ENCODE measurements around the genes GCC1, FLNC, KCP and IRF5.

GRCh38 chr7:127391289-127392468 is 829 bp downstream of the ZNF800 start:
- PRO-cap, result unidirectional peak, plus-strand start at chr7:127391912; unidirectional peak, plus-strand start at chr7:127392165; unidirectional peak, plus-strand start at chr7:127392349

DNA sequence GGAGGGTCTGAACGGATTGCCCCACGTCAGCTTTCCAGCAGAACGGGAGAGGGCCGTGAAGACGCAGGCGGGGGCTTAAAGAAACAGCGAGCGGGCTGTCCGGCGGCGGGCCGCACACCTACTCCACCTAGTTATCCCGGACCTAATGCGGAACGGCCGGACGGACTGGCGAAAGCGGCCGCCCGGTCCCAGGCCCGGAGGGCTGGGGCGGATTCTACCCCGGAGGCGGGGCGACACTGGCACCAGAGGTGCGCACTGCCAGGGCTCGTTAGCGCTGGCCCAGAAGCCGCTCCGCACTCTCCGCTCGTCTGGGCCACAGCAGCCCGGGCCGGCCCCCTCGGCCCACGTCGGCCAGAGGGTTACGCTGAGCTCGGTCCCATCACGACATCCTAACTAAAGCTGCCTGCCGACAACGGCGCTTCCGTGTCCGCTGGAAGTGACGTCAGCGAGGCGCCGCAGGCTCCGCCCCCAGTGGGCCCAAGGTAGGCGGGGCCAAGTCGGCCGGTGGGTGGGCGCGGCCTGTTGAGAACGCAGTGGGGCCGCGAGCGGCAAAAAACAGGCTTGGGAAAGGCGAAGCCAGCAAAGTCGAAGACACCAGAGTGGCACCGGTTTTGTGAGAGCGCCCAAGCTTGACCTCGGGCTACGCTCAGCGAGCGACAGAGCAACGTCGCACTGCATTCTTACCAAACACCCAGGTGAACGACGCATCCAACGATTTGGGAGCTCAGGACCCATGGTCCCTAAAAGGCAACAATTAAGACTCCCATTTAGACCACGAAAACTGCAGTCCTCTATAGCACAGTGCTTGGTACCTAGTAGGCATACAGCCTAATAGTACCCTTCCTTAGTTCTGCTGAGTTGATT is at the start of gene GCC1:
Gene GCC1, minus strand, starts transcription at position 414 of the 864 bp plus-strand sequence.
- PRO-cap, result unidirectional peak, minus-strand start at position 147 of the sequence; bidirectional peak, plus-strand start at position 533 of the sequence, minus-strand start at position 395 of the sequence

DNA sequence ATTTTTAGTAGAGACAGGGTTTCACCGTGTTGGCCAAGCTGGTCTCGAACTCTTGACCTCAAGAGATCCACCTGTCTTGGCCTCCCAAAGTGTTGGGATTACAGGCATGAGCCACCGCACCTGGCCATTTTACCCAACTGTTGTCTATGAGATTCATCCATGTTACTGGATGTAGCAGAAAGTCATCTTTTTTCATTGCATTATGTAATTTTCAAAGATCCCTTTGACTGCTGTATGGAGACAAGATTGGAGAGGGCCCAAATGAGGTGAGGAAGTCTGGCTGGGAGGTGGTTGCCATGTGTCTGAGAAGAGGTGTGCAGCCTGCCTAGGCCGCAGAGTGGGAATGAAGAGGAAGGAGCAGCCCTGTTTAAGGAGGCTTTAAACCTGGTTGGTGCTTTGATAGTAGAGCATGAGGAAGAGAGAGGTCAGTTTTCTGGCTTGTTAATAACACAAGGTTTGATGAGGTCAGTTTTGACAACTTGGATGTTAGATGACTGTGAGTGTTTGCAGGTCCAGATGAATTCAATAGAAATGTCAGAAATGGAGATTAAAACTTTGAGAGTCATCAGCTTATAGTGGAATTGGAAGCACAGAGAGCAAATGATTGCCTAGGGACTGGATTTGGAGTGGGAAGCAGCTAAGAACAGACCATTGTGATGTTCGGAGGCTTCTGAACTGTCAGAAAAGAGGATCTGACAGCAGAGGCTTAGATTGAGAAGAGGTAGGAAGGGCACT is 58.3 kb downstream of the LRRC4 start:
- PRO-cap, result no peak

DNA sequence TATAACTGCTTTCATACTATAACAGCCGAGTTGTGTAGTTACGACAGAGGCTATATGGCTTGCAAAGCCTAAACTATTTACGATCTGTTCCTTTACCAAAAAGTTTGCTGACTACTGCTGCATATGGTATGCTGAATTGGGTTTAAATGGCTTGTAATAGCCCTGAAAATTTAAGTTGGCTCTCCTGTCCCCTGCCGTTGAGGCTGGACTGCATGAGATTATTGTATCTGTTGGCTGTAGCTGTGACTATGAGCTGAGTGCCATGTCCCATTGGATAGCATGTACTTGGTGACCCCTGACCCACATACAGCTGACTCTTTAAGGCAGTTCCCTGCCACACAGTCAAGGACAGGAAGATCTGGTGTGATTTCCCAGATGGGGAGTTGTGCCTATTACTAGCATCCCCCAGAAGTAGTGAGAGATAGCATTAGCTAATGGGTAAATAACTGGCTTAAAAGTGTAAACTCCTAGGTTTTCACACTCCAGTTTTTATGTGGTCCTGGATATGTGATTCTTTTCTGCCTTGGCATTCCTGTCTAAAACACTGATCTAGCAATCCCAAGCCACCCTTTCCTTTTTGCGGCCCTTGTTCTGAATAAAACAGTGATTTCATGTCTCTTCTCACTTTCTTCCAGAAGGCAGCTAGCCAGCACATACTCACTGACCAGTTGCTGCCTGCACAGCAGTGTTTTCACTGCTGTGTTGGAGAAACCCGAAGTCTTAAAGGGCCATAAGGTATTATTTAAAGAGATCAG is 36.0 kb downstream of the LRRC4 start:
- PRO-cap, result no peak

DNA sequence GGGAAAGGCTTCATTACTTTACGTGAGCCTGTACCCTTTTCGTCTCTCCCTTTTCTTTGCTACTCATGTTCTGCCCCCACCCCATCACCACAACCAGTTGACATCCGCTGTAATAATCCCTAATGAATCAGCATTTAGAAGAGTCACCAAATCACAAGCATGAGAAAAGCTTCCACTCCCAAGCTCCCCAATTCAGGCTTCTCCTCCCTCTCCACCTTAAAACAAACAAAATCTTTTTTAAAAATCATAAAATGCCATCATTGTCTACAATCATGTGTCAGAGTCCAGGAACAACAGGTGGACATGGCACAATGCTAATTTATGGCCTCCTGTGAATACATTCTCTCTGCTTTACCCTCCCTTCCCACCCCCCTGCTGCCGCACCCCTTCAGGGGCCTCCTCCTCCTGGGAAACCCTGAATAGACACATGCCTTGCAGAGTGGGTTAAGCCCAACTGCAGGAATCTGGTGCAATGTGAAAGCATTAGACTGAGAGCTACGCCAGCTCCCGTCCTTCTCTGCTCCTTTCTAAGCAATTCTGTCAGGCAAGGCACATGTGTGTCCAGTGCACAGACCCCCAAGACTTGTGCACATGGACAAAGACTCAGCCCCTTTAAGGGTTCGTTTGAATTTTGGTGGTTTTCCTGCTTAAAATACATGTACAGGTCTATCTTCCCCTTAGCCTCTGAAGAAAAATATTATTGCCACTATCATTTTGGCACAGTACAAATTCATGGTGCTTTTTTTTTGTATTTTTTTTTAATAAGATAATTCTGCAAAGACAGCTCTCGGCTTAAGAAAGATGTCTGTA is 3.6 kb downstream of the LRRC4 start:
- PRO-cap, result no peak

DNA sequence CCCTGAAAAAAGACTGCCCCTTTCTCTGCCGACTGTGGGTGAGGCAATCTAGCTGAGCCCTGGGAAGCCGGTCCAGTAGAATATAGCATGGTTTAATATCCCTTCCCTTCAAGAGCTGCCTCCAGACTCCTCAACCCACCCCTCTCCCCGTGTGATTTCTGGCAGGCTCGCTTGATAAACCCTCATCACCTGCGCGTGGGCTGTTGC is 1.9 kb upstream of the LRRC4 start:
- PRO-cap, result no peak

DNA sequence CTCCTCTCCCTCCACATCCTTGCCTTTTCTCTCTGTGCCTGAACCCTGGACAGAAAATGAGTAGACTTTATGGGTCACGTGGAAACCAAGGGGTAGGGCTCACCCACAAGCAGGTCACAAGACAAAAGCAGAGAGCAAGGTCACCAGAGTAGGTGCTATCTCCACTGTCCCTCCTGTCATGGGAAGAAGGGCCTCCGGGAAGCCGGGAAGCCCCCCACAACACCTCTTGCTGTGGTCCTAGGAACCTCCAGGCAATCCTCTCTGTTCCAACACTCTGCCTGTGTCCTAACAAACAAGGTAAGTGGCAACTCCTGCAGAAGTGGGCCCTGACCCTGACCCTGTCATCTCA is 23.9 kb downstream of the LEP start:
- PRO-cap, result no peak

- PRO-cap, result no peak
Observed at GRCh38 chr7:128339500-128340193, 4.1 kb downstream of the RBM28 start.

GRCh38 chr7:128361493-128362554 is 18.1 kb upstream of the RBM28 start:
- PRO-cap, result no peak

GRCh38 chr7:128532173-128532555 is 55.6 kb downstream of the METTL2B start:
- PRO-cap, result unidirectional peak, minus-strand start at chr7:128532415

DNA sequence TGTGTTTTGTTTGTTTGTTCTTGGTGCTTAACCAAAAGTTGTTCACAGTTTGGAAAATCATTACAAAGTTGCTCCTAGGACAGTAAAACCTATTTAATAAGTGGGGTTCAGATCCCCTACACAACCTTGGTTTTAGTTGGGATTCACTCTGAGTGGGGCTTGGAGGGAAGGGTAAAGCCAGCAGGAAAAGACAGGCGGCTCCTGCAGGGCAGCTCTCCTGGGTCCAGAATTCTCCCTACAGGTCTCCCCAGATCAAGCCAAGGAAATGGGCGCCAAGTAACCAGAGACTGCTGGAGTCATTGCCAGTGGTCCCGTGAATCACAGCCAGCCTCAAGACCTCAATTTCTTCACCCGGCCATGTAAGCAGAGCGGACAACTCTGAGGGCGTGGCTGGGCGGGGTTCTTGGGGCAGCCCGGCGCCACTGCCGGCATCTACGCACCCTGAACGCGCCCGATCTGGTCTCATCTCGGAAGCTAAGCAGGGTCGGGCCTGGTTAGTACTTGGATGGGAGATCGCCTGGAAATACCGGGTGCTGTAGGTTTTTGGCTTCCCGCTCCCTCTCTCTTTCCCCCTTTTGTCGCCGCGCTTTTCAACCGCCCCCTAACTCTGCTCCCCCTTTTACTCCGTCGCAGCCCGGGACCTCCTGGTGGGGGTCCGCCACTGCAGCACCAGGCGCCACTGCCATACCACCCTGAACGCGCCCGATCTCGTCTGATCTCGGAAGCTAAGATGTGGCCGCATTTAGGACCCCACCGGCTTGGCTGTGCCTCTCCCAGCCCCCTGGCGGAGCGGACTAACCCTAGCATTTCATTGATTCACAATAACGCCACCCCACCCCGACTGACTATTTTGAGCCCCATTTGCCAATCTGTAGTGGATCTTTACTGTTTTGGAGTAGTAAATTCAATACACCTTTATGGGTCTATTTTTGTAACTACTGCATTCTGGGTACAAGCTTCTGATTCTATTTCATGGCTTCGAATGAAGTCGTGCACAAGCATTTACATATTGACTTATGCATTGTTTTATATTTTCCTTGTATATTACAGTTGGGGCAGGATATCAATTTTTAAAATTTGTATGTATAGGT is 17.8 kb upstream of the GARIN1B start:
- PRO-cap, result no peak

DNA sequence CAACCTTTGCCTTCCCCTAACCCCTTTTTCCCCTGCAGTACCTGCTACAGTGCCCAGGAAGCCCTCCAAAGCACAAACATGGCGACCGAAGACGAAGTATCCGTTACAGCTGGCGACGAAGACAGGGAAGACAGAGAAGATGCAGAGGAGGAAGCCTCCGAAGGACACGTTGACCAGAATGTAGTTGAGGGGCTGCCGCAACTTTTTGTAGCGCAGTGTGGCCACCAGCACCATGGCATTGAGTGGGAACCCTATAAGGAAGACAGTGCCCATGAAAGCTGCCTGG is 253 bp downstream of the OPN1SW start:
- PRO-cap, result no peak

DNA sequence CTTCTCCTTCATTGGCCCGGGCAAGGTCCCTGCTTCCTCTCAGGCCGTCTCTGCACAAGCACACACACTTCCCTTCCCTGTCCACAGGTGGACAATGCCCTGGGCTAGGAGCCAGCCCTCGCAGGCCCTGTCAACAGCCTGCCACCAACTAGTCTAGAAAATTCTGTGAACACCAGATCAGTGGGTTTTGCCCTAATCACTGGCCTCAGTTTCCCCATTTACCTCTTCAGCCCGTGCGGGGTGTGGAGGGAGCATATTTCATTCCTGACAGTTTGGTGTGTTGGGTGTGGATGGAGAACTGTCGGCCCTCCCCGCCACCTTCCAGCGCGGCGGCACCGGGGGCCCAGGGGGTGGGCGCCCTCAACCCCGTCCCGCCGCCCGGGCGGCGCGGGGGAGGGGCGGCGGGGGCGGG is 349 bp upstream of the FLNC start:
- PRO-cap, result bidirectional peak, plus-strand start at position 42 of the sequence, minus-strand start at position 52 of the sequence; bidirectional peak, plus-strand start outside the sequence, minus-strand start at position 389 of the sequence

DNA sequence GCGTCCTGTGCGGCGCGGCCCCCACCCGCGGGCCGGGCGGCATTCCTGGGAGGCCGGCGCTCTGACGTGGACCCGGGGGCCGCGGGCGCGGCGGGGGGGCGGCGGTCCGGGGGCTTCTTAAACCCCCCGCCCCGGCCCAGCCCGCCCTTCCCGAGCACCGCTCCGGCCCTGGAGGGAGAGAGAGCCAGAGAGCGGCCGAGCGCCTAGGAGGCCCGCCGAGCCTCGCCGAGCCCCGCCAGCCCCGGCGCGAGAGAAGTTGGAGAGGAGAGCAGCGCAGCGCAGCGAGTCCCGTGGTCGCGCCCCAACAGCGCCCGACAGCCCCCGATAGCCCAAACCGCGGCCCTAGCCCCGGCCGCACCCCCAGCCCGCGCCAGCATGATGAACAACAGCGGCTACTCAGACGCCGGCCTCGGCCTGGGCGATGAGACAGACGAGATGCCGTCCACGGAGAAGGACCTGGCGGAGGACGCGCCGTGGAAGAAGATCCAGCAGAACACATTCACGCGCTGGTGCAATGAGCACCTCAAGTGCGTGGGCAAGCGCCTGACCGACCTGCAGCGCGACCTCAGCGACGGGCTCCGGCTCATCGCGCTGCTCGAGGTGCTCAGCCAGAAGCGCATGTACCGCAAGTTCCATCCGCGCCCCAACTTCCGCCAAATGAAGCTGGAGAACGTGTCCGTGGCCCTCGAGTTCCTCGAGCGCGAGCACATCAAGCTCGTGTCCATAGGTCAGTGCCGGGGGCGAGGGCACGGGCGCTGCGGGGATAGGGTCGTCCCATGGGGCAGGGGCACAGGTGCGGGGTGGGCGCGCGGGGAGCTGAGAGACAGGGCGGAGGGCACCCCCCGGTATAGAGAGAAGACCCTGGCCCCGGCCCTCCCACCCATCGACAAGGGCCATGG is at the start of gene FLNC:
Gene FLNC, plus strand, starts transcription at position 144 of the 899 bp plus-strand sequence.
- PRO-cap, result bidirectional peak, plus-strand start at position 167 of the sequence, minus-strand start outside the sequence

GRCh38 chr7:128836446-128837470 is 6.6 kb downstream of the FLNC start:
- PRO-cap, result unidirectional peak, plus-strand start at chr7:128836528; unidirectional peak, plus-strand start at chr7:128837229

- PRO-cap, result no peak
Observed at GRCh38 chr7:128849136-128849649, 13.5 kb upstream of the ATP6V1F start.

- PRO-cap, result unidirectional peak, plus-strand start at chr7:128853522
Observed at GRCh38 chr7:128853260-128854045, 9.2 kb upstream of the ATP6V1F start.

- PRO-cap, result unidirectional peak, minus-strand start at chr7:128910679
Observed at GRCh38 chr7:128910571-128910918, at the start of gene KCP. TSS of gene KCP (minus strand) at chr7:128910709.

DNA sequence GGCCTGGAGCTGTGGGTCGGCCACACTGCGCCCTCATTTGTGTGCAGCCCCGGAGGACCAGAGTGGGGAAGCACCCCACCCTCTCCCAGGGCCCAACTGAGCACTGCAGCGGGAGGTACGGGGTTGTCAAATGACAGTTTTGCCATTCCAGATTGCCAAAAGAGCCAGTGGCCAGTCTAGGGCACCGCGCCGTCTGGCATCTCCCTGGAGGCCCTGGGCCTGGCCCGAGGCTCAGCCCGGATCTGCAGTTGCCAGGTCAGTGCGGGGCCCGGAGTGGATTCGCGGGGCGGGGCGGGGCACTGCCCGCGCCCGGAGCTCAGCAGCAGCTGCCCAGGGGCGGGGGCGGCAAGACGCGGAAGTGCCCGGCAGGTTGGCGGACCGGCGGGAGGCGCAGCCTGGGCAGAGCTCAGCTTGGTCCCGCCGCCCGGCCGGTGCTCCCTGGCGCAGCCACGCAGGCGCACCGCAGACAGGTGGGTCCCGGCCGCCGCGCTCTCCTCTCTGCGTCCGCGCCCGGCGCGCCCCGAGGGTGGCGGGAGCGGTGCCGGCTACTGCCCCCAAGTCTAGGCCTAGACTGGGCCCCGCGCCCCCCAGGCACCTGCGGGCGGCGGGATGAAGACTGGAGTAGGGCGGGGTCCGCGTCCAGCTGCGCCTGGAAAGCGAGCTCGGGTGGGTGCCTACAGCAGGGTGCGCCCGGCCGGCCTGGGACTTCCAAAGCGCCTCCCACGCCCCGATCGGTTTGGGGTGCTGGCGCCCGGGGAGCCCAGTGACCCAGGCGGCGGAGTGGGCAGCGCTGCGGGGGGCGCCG is at the start of gene IRF5:
Gene IRF5, plus strand, starts transcription at position 348 of the 805 bp plus-strand sequence.
- PRO-cap, result bidirectional peak, plus-strand start at position 348 of the sequence, minus-strand start at position 244 of the sequence; unidirectional peak, plus-strand start at position 348 of the sequence

DNA sequence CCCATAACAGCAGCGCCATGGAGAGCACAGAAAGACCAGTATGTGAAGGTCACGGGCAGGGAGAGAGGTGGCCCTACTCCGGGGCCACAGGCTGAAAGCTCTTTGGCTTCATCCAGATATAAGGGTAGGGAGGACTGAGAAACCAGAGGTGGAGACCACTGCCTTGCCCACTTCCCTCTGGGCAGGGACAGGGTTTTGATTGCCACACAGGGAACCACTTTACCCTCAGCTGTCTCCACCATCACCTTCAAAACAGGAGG is 5.3 kb downstream of the TSPAN33 start:
- PRO-cap, result no peak

Data from cardiac septum (tissue), 1 donor.